Left common carotid artery plus branches (tissue), 1 donor: ENCODE results near the gene OR1E1.

DNA sequence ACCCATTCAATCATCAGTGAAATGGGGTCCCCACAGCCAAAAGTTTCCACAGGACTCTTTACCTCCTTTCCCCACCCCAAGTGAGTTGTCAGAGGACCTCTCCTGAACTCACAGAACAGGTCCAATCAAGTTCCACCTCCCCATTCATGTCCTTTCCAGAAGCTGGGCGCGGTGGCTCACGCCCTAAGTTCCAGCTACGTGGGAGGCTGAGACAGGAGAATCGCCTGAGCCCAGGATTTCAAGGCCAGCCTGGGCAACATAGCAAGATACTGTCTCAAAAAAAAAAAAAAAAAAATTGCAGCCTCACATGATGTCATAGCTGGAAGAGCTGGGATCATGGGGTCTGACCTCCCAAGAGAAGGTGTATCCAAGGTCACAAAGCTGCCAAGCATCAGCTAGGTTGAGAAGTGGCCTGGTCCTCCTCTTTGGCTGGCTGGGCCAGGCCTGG lies 5.4 kb upstream of the MNT start:
- PRO-cap: no peak

DNA sequence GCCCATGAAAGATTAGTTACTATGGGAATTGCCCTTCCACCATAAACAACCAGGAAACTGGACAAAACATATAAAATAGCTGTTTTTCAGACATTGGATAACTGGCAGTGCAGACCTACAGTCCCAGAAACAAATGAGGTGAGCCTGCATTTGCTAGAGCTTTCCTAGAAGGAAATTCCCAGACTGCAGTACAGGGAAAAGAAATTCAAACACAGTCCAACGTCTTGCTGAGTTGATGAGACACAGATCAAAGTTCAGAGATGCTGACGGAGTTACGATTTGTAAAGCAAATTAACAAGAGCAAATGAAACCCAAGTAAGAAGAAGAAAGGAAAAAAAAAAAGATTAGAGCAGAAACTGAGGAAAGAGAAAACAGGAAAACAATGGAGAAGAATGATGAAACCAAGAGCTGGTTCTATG lies 41.3 kb upstream of the MNT start:
- PRO-cap: no peak

DNA sequence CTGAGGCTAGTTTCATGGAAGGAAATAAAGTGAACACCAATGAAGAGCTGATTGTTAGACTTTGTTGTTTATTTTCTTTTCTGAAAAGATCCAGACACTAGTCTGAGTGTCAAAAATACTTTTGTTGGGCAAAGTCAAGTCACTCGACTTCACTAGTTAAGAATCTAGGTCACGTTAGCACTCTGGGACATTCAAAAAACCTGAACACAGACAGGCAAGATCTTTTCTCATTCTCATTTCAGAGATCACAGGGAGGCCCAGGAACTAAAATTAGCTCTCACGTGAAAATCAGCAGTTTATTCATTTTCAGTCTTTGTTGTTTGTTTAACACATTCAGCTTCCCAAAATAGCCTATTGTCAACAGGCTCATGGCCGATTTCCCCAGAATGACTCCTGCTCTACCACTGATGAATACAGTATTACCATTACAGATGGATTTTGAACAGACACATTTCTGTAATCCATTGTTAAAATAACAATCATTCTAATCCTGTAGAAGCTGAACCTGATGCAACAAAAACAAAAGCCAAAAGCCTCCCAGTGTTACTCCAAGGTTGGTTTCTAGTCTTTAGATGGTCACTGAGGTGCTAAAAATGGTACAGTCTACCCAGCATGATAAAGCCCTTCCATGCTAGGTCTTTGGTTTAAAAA lies 20.6 kb downstream of the METTL16 start:
- PRO-cap: no peak

- PRO-cap: no peak
Observed at GRCh38 chr17:2595014-2595497, 1.6 kb downstream of the PAFAH1B1 start.

- PRO-cap: no peak
Observed at GRCh38 chr17:2685806-2686570, 25.6 kb downstream of the CLUH start.

DNA sequence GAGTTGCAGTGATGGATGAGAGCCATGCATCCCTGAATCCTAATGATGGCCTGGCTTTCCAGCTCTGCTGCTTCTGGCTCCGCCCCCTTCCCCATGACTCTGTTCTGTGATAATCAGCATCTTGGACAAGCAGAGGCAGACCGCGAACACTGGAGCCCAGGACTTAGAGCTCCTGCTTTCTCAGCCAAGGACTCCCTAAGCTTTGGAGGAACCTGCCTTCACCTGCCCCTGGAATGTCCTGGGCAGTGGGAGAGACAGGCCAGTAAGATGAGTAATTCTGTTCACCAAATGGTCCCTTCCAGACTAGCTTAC lies 12.5 kb downstream of the CCDC92B start:
- PRO-cap: no peak

GRCh38 chr17:2851927-2852670 lies 55.9 kb downstream of the RAP1GAP2 start:
- PRO-cap: no peak

GRCh38 chr17:2854327-2854743 lies 58.1 kb downstream of the RAP1GAP2 start:
- PRO-cap: no peak

DNA sequence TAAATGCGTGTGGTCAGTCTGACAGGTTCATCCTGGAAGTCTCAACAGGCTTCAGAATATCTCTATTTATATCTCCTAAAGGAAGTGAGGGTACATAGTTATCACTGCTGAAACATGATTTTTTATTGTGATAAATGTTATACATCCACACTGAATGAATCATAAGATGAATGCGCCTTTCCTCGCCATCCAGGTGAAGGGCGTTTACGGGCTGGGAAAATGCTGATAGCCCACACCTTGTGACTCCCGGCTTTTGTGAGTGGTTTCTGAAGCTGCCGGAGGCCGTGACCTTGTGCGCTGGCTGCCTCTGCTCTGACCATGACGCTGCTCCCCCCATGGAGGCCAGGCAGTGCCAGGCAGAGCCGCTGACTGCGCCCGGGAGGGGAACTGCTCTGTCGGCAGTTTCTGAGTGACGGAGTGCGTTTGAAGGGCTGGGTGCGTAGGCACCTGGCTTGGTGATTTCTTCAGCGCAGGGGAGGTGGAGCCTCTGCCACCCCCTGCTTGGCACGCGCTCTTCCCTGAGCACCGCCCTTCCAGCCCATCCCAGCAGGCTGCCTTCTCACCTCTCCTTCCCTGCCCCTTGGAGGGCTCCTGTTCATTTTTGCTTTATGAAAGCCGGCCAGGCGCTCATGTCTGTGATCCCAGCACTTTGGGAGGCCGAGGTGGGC lies 97.3 kb downstream of the RAP1GAP2 start:
- PRO-cap: no peak

- PRO-cap: no peak
Observed at GRCh38 chr17:2939634-2940178, 123.7 kb downstream of the OR1D5 start.

DNA sequence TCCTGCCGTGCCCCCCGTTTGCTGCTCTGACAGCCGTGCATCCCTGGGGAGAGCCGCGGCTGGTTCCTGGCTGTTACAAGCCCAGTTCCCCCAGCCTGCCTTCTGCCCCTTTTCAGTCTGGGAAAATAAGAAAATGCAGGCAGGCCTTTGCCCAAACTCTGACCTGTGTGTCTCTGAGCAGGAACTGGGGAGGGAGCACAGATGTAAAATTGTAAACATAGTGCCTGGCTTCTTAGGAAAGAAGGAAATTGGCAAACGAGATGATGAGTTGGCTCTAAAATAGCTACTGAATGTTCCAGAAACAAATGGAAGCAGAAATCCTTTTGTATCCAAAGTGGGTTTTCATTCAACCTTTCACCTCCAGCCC lies 67.2 kb downstream of the OR1D5 start:
- PRO-cap: no peak

- PRO-cap: no peak
Observed at GRCh38 chr17:3398255-3398662, at the start of gene OR1E1. TSS of gene OR1E1 (minus strand) at chr17:3398410.

GRCh38 chr17:3531280-3532239 lies 26.1 kb downstream of the TRPV3 start:
- PRO-cap: no peak

- PRO-cap: no peak
Observed at GRCh38 chr17:3640260-3640686, 3.7 kb downstream of the CTNS start.

GRCh38 chr17:3687791-3688382 lies 8.1 kb downstream of the P2RX5 start:
- PRO-cap: no peak

DNA sequence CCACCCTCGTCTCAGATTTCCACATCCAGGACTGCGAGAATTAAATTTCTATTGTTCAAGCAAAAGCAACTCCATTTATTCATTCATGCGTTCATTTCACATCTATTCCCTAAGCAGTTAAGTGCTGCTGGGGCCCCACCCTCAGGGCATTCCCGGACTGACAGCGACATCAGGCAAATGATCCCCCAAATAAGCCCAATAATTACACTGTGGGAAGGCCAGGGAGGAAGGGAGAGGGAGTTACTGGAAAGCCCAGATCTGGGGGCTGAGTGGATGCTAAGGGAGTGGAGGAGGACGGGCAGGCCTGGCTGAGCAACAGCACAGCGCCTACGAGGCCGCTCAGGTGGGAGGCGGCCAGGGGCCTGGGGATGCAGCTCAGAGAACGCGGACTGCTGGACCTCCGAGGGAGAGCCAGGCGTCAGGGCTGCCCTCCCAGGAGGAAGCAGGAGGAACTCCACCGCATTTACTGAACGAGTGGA lies 1.3 kb downstream of the P2RX5 start:
- PRO-cap: no peak

- PRO-cap: no peak
Observed at GRCh38 chr17:3696854-3697168, 856 bp upstream of the P2RX5 start.

DNA sequence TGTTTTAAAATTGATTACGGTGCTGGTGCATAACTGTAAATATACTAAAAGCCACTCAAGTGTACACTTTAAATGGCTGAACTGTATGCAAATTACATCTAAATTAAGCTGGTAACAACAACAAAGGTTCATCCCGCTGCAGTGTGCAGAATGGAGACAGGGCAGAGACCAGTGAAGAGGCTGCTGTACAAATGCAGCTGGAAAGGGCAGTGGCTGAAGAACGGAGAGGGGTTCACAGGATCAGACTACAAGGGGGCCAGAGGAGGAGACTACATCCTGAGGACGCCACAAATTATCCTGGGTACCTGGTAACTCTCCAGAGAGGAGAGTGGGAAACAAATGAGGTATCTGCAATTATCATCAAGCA lies 9.1 kb upstream of the ITGAE start:
- PRO-cap: no peak

GRCh38 chr17:3838105-3838641 lies 7.9 kb downstream of the NCBP3 start:
- PRO-cap: no peak

DNA sequence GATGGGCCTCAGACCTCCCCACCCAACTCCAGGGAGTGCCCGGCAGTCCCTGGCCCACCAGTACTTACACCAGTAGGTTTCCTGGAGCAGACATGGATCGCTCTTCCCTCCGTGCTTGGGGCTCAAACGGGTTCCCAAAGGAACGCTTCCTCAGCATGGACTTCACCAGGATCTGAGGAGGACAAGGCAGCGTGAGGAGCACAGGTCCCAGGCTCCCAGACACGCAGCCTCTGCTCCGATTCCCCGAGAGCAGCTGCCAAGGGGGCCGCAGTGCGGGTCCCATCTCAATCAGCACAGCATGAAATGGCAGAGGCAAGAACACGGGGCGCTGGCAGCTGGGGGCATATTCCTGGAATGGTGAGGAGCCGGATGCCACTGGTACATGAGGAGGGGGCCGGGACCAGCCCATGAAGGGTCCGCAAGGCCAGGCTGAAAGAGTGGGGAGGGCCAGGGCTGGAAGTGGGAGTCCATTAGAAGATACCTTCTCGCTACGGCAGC lies 19.8 kb upstream of the NCBP3 start:
- PRO-cap: no peak